PC-3 (cell line): Measurements from ENCODE around the gene NAP1L5.

GRCh38 chr4:87055225-87056186 lies 120.7 kb downstream of the AFF1 start:
- RAMPAGE, long total RNA, result no peak

DNA sequence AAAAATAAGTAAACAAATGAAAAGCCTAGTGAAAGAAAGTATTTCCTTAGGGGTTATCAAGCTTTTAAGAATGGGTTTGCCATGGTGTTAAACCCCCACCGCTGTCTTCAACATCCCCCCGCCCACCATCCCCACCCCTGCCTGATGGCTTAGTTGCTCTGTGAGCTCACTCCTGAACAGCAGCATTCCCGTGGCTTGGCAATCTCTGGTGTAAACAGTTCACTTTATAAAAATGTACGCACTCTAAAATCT lies 122.9 kb downstream of the AFF1 start:
- RAMPAGE, long total RNA, result no peak

DNA sequence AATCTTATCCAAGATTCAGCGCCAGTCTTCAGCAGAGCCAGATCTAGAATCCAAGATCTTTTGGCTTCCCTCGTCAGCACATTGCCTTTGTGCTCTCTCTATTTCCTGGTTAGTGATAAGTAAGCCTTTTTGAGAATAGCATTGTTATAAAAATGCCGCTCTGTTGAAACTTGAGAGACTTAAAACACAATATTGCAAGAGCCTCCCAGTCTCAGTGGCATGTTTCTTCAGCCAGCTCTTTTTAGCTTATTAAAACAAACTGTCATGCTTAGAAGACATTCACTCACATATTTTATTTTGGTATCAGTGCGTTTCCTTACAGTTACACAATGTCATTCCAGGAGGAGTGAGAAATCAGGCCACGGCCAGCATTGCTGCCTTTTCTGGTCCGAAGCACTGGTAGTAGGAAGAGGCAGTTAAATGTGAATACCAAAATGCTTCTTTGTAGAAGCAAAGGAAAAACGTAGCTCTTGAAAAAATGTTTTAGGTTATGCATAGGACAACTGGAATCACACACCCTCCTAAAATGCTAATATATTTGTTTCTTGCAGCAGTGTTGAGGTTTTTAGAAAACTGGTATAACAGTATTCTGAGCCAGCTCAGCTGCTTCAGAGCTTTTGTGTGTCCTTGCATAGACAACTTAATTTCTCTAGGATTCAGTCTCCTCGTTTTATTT lies 141.2 kb downstream of the KLHL8 start:
- RAMPAGE, long total RNA, result no peak

GRCh38 chr4:87121664-87122151 lies 98.7 kb downstream of the KLHL8 start:
- RAMPAGE, long total RNA, result no peak

- RAMPAGE, long total RNA, result no peak
These were observed 764 bp downstream of the HSD17B13 start for GRCh38 chr4:87321765-87322471.

GRCh38 chr4:87525194-87526000 lies 3.8 kb downstream of the SPARCL1 start:
- RAMPAGE, long total RNA, result no peak

DNA sequence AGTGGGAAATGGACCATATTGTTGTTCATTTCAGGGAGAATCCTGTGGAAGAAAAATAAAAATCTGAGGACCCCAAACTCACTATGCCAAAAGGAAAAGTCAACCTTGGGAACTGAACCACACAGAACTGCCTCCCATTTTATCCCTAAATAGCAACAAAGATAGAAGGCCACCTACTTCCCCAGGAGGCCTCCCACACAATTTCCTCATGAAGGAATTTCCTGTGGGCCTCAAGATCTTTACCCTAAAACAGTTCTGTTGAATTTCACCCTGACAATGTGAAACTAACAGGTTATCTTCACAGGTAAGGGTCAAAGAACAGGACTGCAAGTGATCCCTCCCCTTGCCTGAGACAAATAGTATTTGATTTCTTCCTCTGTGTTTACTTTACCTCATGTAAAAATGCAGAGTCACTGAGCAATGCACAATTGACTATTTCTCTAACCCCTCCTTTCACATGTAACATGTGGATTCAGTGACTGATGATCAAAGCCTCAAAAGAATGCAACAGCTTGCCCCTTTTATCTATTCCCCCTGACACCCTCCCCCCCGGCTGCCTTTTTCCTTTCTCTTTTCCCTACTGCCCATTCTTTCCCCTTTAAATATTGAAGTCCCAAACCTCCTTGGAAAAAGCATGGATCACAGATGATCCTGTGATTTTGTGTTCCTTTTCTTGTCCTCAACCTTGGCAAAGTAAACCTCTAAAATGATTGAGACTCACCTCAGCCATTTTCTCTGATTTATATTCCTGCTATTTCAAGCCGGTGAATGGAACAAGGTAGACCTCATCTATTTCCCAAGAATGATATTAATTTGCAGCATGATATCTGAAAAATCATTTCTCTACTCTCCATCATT lies 33.4 kb downstream of the MEPE start:
- RAMPAGE, long total RNA, result no peak

GRCh38 chr4:87974797-87975223 lies 704 bp upstream of the SPP1 start:
- RAMPAGE, long total RNA, result no peak

DNA sequence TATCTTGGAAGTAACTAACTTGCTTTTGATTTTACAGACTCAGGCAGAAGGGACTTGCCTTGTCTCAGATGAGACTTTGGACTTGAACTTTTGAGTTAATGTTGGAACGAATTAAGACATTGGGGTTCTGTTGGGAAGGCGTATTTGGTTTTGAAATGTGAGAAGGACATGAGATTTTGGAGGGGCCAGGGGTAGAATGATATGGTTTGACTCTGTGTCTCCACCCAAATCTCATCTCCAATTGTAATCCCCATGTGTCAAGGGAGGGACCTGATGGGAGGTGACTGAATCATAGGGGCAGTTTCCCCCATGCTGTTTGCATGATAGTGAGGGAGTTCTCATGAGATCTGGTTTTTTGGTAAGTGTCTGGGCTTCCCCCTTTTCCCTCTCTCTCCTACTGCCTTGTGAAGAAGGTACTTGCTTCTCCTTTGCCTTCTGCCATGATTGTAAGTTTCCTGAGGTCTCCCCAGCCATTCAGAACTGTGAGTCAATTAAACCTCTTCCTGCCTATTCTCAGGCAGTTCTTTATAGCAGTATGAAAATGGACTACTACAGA lies 20.1 kb downstream of the PKD2 start:
- RAMPAGE, long total RNA, result no peak

DNA sequence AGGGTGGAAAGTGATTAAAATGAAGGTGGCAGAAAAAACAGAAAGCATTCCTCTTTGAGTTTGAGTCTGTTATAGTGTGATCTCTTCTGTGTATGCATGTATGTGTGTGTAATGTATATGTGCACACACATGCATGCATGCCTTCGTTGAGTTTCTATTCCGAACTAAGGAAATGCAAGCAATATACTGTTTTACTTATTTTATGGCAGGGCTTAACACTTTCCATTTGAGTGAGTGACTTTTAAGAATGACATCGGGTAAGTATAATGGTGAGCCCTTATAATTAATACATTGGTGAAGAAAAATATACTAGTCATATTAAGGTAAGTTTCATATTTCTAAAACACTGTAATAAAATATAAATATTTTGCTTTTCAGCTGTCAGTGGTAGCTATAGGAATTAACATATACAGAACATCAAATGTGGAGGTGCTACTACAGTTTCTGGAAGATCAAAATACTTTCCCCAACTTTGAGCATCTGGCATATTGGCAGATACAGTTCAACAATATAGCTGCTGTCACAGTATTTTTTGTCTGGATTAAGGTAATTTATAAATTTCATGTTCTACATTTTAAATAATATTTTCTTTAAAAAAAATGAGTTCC lies 44.3 kb downstream of the PKD2 start:
- RAMPAGE, long total RNA, result no peak

GRCh38 chr4:88286967-88287345 lies 2.6 kb upstream of the PPM1K start:
- RAMPAGE, long total RNA, result no peak

DNA sequence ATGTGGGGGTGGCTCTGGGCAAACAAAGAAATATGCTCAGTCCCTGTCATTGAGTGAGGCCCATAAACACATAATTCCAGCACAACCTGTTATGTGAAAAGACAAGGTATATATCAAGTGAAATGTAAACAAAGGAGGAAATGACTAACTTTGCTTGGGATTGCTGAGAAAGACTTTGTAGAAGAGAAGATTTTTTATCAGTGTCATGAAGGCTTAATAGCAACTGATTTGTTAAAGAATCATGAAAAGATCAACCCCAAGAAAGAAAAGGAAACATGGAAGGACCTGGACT lies 34.7 kb upstream of the PPM1K start:
- RAMPAGE, long total RNA, result no peak

DNA sequence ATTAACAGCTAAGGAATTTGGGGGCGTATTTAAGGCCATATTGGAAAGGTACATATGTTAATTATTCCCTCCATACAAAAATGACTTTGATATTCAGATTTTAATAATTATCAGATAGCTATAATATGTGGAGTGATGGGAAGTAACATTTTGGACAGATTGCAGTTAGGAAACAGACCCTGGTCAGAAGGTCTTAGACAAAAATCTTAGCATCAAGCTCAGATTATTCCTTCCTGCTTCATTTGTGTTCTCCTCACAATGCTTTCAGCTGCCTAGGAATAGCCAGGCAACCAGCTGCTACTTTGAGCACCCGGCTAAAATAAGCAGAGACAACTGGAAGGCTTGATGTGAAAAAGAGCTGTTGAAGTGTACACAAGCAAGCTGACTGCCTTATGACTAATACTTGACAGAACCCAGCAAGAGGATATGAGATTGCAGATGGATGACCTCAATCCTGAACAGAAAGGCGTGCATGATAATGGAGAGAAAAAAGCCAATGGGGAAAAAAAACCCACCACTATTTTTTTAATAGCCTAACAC lies 37.5 kb upstream of the HERC6 start:
- RAMPAGE, long total RNA, result no peak

- RAMPAGE, long total RNA, result no peak
These were observed 18.6 kb downstream of the HERC3 start for GRCh38 chr4:88610631-88611524.

DNA sequence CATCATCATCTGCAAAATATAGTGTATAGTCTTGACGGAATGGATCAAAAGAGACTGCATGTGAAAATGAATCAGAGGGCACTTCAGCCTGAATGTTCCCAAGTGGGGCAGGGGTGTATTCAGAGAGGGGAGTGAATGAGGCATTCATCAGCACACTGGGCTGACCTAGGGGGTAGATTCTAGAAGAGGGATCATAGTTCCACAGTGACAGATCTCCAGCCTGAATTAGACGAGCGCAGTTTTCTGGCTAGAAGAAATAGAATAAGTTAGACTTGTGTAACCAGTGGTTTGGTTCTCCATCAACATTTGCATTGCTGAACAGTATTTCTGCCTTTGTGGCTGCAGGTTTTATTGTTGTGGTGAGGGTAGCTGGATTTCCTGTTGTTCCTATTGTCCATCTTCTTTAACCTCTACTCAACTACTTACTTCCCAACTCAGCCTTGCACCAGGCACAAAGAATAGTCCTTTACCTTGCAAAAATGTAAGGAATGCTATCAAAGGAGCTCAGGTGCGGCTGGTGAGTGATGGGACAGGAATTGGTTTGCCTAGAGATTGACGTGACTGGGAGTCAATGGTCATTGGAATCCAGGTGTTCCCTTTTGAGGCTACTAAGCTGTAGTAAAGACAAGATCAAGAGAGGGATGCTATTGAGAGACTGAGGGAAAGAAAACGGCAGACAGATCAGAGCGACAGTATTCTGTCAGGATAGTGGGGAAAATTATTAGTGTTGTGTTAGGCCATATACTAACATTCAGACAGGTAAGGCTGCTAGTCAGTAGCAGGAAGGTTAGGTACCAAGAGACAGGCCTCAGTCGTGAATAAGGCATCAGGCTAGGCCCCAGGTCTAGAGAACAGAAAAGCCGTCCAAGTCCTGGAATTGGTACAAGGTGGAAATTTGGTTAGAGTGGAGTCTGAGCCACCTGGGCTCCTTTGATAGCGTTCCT lies 50.8 kb downstream of the NAP1L5 start:
- RAMPAGE, long total RNA, result no peak

- RAMPAGE, long total RNA, result no peak
These were observed 10.7 kb downstream of the NAP1L5 start for GRCh38 chr4:88686777-88687481.

DNA sequence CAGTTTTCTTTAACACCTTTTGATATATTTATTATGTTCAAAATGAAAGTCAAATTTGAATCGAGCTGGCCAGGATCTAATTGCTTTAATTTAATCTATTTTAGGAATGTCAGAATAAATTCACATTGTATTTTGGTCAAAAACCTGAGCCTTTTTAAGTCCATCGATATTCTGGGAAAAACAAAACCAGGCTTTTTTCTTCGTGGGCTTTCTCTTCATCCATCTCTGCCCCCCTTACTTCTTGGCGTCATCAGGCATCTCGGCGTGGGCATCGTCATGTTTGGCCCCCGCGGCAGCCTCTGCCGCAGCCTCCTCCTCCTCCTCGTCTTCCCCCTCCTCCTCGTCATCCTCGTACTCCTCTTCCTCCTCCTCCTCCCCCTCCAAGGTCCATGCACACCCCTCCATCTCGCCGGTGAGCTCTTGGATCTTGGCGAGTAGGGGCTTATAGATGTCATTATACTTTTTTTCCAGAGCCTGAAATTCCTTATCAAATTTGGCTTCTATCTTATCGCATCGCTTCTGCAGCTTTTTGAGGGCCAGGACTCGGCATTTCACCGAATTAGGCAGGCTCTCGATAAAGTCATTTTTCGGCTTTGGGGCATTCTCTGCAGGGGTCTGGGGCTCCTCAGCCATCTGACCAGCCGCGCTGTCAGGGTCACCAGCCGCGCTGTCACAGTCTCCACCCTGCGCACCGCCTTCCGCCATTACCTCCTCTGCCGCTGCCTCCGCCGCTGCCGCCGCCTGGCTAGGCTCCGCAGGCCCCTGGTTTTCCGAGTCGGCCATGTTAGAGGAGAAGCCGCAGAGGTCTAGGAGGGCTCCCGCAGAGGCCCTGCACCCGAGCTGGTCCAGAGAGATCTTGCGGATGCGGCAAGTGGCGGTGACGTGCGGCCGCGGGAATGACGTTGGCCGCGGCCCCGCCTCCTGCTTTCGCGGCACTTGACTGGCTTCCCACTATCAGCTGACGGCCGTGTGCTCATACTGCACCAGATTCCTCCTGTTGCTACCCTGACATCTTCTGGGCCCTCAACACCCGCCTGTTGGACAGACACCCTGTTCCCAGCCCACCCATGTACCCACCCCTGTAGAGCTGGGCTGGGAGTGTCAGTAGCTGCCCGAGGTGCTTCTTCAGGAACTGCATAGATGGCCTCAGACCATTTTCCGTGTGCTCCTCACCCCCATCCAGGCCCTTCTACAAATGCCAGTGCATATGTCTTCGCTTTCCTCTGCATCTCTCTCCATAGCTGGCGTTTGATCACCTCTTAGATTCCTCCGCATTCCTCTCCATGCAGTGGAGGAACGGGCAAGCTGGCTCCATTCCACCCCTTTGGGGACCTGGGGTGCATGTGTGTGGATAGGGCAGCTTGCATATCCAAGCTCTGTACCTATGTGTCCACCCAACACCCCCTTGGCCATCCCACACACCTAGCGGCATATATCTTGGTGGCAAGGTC lies at the start of gene NAP1L5:
Gene NAP1L5 (minus strand): TSS at position 858 of the 1,451 bp plus-strand sequence.
- RAMPAGE, long total RNA, result no peak

DNA sequence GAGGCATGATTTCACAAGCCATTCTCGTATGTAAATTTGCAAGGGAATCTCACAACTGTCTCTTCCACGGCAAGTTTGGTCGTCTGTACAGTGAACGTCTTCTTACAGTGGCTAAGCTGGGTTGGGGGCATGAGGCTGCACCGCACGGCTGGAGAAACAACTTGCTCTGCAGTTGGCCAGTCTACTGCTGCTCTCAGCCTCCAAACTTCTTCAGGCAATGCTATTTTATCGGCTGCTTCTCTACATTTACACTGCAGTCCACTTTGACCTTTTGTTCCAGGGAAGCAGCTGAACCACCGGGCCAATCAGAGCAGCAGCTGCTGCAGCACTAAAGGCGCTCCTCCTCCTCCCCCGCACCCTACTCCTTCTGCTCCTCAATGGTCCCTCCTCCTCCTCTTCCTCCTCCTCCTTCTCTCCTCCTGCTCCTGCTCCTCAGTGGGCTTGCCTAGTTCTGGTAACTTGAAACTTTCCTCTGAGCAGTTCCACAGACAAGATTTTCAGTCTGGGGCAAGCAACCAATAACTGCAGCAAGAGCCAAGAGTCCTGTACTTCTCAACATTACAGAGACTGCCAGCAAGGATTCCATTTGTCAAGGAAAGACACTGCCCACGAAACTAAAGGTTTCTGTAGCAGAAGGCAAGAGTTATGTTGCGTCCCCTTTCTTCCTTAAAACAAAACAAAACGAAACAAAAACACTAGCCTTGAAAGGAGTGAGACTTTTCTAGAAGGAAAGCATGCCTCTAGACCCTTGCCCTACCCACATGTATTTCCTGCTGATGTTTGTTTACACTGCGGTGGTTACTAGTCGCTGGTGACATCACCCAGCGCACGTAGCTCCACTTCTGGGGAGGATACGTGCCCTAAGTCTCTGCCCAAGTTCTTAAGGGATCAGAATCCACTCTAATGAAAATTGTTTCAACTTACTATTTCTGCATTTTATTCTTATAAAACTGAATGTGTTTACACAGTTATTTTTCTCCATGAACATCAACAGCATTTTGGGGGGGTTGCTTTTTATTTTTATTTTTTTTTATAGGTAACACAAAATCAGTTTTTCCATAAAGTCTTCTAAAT lies 125.7 kb upstream of the NAP1L5 start:
- RAMPAGE, long total RNA, result no peak

GRCh38 chr4:88835063-88835515 lies 137.5 kb upstream of the NAP1L5 start:
- RAMPAGE, long total RNA, result no peak

GRCh38 chr4:89161067-89161392 lies 49.7 kb downstream of the TIGD2 start:
- RAMPAGE, long total RNA, result no peak